NALM6 (cell line): ENCODE data around the genes AOC1, NOS3 and ABCB8.

DNA sequence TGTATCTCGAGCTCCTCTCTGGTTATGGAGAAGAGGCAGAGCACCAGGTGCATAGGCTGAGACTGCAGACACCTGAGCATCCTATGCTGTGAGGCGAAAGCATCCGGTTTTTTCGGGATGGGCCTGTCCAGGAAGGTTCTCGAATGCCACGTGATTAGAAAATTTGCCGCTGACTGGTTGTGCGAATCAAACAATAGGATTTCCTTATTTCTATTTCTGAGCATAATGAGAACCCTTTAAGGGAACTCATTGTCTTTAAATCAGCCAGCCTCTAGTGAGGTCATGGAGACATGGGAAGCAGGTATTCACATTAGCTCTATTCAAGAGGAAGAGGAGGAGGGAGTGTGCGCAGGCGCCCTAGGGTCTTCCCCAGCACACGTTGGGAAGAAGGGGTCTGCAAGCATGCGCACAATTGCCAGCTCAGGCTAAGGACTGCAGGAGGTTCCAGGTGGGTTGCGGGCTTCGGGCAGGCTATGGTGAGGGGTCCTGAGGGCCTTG lies 5.6 kb downstream of the GIMAP1 start:
- PRO-cap = no peak

DNA sequence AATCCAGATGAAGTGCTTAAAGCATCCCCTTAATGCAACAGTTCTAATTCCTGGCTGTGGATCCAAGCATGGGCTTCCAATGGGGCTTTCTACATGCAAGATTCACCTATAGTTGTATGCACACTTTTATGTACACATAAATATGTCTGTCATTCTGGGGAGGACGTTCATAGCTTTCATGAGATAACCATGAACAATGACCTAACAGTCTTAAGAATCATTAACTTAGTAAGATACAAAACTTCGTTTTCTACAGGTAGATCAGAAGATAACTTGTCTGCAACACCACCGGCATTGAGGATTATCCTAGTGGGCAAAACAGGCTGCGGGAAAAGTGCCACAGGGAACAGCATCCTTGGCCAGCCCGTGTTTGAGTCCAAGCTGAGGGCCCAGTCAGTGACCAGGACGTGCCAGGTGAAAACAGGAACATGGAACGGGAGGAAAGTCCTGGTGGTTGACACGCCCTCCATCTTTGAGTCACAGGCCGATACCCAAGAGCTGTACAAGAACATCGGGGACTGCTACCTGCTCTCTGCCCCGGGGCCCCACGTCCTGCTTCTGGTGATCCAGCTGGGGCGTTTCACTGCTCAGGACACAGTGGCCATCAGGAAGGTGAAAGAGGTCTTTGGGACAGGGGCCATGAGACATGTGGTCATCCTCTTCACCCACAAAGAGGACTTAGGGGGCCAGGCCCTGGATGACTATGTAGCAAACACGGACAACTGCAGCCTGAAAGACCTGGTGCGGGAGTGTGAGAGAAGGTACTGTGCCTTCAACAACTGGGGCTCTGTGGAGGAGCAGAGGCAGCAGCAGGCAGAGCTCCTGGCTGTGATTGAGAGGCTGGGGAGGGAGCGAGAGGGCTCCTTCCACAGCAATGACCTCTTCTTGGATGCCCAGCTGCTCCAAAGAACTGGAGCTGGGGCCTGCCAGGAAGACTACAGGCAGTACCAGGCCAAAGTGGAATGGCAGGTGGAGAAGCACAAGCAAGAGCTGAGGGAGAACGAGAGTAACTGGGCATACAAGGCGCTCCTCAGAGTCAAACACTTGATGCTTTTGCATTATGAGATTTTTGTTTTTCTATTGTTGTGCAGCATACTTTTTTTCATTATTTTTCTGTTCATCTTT lies 5.1 kb downstream of the GIMAP5 start:
- PRO-cap = no peak

GRCh38 chr7:150852328-150852695 lies at the start of gene AOC1:
AOC1 (plus strand) TSS chr7:150852517.
- PRO-cap = no peak

DNA sequence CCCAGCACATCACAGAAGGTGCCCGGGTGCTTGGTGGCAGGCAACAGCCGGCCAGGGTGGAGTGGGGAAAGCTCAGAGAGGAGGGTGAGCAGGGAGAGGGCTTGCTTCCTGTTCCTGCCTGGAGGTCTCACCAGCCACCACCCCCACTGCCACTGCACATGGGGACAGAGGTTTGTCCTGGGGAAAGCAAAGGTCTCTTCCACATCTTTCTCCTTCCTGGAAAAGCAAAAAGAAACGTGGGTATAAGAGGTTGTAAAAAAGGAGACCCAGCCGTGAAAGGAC lies 320 bp downstream of the AOC1 start:
- PRO-cap = no peak

GRCh38 chr7:150903522-150903977 lies 51.2 kb downstream of the AOC1 start:
- PRO-cap = no peak

- PRO-cap = no peak
Observed at GRCh38 chr7:150954469-150955150, 23.5 kb downstream of the KCNH2 start.

DNA sequence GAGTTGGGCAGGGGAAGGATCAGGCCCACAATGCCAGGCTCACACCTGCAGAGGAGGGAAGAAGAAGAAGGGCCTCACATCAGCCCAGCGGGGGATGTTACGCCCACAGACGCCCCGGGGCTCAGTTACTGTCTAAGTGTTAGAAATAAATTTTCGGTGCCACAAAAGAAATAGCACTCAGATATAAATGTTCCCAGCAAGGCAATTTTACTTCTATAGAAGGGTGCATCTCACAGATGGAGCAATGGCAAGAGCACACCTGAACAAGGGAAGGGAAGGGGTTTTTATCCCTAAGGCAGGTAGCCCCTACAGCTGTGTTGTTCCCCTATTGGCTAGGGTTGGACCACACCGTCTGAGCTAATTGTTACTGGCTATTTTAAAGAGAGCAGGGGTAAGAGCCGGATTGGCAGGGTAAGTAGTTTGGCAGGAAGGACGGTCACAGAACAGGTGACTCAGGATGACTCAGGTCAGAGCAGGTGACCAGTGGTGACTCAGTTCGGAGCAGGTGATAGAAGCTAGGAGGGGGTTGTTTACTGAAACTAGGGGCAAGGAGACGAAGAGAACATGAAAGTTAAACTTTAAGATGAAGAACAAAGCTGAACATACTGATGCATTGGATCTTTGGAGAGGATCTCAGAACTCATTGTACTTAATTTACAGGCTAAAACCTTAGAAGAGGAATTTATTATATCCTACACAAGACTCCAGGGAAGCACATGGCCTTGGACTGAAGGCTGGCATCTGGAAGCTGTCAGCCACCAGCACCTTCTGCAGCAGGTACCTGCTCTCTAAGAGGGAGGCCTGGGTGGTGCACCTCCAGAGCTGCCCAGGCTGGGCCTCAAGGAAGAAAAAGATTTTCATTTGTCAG lies at the start of gene NOS3:
NOS3 (plus strand) TSS at position 494 of the 868 bp plus-strand sequence.
- PRO-cap = no peak

- PRO-cap = no peak
Observed at GRCh38 chr7:151008506-151009515, 15.5 kb downstream of the ATG9B start.

GRCh38 chr7:151012797-151013311 lies 11.4 kb downstream of the ATG9B start:
- PRO-cap = no peak

DNA sequence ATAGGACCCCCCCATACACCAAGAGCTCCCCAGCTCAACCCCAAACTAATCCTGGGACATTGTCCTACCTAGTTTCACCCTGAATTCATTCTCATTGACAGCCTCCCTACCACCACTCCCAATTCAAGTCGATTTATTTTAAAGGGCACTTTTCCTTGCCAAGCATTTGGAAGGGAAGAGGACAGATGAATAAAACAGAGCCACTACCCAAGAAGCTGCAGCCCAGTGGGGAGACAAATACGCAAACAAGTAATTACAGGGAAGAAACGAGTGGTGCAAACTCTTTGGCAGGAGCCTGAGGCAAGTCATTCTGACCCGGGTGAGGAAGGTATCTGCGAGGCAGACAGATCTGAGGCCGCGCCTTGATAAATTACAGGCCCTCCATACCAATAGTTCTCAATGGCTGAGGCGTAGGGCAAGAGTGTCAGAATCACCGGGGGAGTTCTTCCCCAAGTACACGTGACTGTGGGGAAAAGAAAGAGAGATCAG lies 1.7 kb upstream of the ABCB8 start:
- PRO-cap = no peak

GRCh38 chr7:151028369-151029067 lies at the start of gene ABCB8:
ABCB8 (plus strand) TSS chr7:151028450.
- PRO-cap = bidirectional peak, plus-strand start at chr7:151028461, minus-strand start at chr7:151028177; bidirectional peak, plus-strand start at chr7:151028833, minus-strand start at chr7:151028747

- PRO-cap = no peak
Observed at GRCh38 chr7:151050838-151051638, 2.7 kb downstream of the ASIC3 start.

GRCh38 chr7:151060235-151060898 lies 978 bp downstream of the SLC4A2 start:
- PRO-cap = unidirectional peak, minus-strand start at chr7:151060582

DNA sequence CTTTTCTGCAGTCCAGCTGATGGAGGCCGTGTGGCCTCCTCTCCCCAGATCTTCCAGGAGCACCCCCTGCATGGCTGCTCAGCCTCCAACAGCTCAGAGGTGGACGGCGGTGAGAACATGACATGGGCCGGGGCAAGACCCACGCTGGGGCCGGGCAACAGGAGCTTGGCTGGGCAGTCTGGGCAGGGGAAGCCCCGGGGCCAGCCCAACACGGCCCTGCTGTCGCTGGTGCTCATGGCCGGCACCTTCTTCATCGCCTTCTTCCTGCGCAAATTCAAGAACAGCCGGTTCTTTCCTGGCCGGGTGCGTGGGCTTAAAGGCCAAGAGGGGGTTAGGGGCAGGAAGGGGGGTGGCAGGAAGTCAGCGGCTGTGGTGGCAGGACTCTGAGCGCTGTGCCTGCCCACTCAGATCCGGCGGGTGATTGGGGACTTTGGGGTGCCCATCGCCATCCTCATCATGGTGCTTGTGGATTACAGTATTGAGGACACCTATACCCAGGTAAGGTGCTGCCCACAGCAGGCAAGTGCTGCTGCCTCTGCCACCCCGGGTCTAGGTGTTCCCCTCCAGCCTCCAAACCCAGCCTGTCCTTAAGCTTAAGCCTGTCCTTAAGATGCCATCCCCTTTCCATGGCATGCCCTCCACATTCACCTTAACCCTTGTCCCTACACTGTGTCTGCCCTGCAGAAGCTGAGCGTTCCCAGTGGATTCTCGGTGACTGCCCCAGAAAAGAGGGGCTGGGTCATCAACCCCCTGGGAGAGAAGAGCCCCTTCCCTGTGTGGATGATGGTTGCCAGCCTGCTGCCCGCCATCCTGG lies 6.4 kb downstream of the FASTK start:
- PRO-cap = no peak

GRCh38 chr7:151075768-151076808 lies 4.5 kb downstream of the FASTK start:
- PRO-cap = no peak

- PRO-cap = no peak
Observed at GRCh38 chr7:151087121-151088093, 1.1 kb downstream of the AGAP3 start.

GRCh38 chr7:151088589-151088836 lies 2.2 kb downstream of the AGAP3 start:
- PRO-cap = no peak

DNA sequence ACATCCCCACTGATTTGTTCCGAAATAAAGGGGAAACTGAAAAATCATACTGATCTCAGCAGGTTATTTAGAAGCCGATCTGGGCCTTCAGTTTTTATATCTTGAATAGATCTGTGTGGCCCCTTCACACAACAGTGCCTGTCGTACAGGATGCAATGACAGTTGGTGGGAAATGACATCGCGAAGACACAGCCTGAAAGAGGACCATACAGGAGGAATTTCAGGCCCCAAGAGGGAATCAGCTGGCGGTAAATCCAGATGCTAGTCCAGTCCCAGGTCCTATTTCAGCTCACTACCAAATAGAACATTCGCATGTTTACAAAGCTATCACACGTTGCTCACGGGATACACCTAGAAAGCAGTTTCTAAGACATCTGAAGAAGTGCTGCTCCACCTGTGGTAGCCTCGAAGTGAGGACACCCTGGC lies 2.1 kb upstream of the IQCA1L start:
- PRO-cap = no peak

GRCh38 chr7:151239359-151240628 lies 7.5 kb downstream of the CHPF2 start:
- PRO-cap = no peak

DNA sequence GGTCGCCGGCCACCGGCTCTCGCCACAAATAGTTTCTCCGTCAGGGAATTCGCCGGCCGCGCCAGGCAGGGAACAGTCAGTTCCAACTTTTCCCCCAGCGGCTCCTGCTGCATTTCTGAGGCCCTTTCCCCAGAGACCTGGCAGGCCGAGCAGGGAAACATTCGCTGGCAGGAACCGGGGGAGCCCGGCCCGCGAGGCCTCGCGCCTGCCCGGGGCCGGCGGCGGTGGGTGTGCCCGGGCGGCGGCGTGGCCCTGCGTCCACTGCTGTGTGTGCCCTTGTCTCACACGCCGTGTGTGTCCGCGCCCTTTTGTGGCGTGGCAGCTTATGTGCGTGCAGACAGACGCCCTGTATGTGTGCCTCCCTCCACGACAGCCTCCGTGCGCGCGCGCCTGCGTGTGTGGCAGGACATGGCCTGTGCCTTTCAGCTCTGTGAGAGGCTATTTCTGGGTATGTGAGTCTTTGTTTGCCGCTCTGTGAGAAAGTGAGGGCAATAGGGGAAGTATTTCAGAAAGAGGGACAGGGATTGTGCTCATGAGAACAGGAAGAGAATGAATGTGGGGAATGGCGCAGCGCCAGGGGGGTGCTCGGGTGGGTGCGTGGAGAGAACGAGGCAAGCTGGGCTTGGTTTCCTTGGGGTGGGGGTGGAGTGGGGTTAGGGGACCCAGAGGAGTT lies 657 bp upstream of the SMARCD3 start:
- PRO-cap = no peak